ENCODE measurements around the gene ARRDC5.

DNA sequence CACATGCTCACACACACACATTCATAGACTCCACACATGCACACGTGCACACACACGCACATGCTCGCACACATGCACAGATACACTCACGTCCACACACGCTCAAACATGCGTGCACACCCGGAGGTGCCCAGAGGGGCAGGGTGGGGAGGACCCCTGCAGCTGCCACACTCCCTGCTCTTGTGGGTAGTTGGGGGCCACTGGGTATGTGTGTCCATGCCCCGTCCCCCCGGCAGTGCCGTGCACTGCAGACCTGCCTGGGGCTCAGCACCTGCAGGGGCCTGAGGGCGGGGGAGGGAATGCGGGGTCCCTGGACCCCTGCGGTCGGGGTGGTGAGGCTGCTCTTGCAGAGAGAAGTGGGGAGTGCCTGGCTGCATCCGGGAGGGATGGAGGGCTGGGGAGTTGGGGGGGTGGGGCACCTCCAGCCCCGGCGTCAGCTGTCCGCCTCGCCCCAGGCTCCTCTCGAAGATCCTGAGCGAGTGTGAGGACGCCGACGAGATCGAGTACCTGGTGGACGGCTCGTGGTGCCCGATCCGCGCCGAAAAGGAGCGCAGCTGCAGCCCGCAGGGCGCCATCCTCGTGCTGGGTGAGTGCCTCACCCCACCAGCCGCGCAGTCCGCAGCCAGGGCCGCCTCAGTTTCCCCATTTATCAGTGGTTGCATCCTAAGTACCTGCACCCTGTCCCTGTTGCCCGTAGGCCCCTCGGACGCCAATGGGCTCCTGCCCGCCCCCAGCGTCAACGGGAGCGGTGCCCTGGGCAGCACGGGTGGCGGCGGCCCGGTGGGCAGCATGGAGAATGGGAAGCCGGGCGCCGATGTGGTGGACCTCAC is 29.6 kb downstream of the ZBTB7A start:
- RRBS, result 97% methylated on average over 3 of the region's 53 CpGs

DNA sequence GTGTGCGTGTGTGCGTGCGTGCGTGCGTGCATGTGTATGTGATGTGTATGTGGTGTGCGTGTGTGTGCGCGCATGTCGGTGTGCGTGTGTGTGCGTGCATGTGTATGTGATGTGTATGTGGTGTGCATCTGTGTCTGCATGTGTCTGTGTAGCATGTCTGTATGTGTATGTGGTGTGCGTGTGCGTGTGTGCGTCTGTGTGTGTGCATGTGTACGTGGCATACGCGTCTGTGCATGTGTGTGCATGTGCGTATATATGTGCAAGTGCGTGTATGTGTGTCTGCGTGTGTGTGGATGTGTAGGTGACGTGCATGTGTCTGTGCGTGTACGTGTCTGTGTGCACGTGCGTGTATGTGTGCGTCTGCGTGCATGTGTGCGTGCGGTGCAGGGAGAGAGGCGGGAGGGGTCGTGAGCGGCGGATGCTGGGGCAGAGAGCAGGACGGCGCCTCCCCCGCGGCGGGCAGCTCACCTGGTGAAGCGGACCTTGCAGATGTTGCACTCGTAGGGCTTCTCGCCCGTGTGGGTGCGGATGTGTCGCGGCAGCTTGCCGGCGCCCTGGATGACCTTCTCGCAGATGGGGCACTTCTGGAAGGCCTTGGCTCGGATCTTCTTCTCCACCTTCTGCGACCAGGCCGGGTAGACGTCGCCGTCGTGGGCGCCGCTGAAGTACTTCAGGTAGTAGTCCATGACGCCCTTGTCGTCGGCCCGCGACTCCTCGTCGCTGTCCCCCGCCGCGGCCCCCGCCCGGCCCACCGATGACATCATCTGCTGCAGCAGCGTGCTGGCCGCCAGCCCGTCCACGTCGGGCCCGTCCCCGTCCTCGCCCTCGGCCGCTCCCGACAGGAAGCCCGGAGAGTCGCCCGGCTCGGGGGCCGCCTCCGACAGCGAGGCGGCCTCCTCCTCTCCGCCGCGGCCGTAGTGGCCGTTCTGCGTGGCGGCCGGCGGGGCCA is 12.9 kb downstream of the ZBTB7A start:
- RRBS, result 100% methylated on average over 3 of the region's 98 CpGs

GRCh38 chr19:4068014-4068371 is 1.3 kb upstream of the ZBTB7A start:
- RRBS, result 17% methylated on average over 3 of the region's 10 CpGs

DNA sequence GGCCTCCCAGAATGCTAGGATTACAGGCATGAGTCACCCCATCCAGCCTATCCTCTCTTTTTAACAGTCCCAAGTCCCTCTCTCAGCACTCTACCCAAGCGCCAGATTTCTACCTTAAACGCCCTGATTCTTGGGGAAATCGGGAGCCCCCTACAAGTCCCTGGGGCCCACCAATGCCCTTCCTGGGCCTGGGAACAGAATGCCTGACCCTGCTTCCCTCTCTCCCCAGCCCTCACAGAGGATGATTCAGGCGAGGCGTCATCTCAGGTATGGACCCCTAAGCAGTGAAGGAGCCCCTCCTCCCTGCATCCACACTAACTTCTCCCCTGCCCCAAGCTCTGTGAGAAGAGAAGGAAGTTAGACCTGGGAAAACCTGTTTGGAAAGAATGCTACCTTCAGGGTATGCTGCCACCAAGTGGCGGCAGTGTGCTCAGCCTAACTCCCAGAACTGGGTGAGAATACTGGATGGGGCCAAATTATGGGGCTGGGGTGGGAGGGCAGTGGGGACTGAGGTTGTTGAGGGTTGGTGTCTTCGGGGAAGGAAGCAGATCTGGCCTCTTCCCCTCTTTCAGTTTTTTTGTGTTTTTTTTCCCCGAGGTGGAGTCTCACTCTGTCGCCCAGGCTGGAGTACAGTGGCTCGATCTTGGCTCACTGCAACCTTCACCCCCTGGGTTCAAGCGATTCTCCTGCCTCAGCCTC is 20.6 kb upstream of the EBI3 start:
- RRBS, result no CpG with 5 or more reads among the region's 11 CpGs

DNA sequence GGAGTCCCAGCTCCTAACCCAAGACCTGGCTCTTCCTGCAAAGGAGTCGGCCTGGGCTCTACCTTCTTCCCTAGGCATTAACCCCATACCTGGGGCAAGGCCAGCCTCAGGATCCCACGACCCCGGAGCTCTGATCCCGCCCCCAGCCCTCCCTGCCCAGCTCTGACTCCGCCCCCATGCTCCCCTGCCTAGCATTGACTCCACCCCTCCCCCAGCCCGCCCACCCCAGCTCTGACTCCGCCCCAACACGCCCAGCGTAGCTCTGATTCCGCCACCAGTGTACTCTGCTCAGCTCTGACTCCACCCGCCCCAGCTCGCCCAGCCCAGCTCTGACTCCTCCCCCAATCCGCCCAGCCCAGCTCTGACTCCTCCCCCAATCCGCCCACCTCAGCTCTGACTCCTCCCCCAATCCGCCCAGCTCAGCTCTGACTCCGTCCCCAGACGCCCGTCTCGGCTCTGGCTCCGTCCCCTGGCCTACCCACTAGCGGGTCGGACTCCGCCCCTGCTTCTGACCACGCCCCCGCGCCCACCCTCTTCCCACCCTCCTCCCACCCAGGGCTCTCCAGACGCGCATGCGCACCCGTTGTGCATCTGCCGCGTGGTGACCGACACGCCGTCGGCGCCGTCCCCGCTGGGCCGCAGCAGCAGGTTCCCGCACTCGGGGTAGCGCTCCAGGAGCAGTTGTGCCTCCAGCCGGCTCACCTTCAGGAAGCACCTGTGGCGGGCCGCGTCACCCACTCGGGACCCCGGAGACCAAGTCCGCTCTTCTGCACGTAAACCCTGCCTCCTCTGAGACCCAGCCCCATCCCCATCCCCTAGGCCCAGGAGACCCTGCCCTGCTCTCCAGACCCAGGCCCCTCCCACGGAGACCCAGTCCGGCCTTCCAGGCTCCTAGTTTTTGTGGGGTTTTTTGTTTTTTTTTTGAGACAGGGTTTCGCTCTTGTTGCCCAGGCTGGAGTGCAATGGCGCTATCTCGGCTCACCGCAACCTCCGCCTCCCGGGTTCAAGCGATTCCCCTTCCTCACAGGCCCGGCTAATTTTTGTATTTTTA is 10.2 kb downstream of the STAP2 start:
- RRBS, result 29% methylated on average over 6 of the region's 61 CpGs

DNA sequence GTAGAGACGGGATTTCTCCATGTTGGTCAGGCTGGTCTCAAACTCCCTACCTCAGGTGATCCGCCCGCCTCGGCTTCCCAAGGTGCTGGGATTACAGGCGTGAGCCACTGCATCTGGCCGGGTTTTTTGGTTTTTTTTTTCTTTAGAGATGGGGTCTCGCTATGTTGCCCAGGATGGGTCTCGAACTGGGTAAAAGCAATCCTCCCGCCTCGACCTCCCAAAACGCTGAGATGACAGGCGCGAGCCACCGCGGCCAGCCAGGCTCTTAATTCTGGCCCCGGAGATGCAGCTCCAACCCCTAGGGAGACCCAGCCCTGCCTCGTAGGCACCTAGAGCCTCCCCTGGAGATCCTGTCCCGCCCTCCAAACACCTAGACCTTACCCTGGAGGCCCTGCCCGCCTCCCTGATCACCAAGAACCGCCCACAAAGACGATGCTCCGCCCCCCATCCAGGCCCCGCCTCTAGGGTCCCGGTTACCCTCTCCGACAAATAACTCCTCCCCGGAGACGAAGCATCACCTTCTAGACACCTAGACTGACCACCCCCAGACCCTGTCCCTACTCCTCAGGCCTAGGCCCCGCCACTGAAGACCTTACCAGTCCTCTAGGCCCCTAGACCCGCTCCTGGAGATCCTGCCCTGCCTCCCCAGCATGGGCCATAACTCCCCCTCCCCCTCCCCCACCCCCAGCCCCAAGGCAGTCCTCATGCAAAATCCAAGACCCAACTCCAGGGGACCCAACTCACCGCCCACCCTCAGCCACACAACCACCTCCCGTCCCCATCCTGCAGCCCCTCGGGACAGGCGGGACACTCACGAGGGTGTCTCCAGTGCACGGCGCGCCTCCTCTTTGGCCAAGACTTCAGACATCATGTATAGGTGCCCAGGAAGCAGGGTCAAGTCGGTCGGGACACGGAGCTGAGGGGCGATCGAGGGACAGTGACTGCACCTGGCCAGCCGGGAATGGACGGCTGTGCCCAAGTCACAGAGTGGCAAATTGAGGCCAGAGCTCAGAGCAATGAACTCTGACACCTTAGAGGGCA is 9.2 kb downstream of the STAP2 start:
- RRBS, result no CpG with 5 or more reads among the region's 44 CpGs

GRCh38 chr19:4369888-4370356 is 26.6 kb downstream of the MPND start:
- RRBS, result no CpG with 5 or more reads among the region's 25 CpGs

- RRBS, result no CpG with 5 or more reads among the region's 14 CpGs
Observed at GRCh38 chr19:4379339-4379868, 20.9 kb downstream of the SH3GL1 start.

DNA sequence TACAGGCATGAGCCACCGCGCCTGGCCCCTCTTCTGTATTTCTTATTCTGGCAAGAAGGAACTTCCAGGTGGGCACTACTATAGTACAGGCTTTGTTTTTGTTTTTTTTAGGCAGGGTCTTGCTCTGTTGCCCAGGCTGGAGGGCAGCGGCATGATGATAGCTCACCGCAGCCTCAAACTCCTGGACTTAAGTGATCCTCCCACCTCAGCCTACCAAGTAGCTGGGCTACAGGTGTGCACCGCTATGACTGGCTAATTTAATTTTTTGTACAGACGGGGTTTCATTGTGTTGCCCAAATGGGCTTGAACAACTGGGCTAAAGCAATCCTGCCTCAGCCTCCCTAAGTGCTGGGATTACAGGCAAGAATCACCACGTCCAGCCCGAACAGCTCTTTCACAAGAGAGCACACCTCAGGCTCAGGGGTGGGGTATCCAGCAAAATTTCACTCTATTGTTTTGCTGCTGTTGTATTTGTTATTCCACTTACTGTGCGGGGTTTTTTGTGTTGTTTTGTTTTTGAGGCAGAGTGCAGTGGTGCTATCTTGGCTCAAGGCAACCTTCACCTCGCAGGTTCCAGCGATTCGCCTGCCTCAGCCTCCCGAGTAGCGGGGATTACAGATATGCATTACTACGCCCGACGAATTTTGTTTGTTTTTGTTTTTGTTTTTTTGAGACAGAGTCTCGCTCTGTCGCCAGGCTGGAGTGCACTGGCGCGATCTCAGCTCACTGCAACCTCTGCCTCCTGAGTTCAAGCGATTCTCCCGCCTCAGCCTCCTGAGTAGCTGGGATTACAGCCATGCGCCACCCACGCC is 12.9 kb downstream of the SH3GL1 start:
- RRBS, result no CpG with 5 or more reads among the region's 25 CpGs

DNA sequence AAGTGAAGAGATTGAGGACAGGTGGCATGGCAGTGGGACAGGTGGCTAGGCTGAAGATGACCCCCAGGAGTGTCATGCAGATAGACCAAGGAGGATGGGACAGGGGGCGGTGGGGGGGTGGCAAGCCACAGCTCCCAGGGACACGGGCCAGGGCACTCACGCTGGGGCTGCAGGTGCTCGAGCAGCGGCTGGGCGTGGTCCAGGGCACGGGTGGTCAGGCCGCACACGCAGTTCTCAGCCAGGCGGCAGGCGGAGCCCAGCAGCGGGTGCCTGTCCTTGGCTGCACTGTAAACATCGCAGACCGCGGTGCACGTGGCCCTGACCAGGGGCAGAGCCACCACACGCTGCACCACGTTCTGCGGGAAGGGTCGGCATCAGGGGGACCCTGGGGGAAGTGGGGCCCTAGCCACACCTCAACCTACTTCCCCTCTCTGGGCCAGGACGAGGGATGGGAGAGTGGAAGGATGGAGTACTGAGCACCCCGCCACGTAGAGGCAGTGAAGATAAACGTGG is 3.5 kb downstream of the PLIN5 start:
- RRBS, result no CpG with 5 or more reads among the region's 24 CpGs

DNA sequence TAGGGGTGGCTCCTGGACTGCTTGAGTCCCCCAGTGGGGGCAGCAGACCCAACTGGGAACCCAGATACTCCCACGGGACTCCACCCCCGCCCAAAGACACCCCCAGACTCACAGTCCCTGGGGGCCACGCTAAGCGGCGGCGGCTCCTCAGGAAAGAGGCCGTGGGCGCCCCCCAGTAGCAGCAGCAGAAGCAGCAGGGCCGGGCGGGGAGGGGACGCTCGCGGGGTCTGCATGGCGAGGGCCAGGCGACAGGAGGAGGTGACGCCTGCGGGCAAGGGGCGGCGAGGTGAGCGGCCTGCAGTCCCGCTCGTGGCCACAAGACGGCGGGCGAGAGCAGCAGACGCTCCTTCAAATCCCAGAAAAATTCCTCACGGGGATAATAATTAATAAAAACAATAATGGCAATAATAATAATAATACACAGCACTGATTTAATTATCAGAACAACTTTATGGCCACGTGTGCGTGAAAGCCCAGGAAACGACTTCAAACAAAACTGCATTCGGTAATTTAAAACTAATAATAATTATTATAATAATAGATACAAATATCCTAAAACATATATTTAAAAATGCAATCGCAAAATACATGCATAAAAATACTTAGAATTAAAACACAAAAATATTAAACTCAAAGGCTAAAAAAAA is 1.1 kb downstream of the SEMA6B start:
- RRBS, result no CpG with 5 or more reads among the region's 32 CpGs

GRCh38 chr19:4574652-4575943 is 15.6 kb upstream of the SEMA6B start:
- RRBS, result no CpG with 5 or more reads among the region's 29 CpGs

DNA sequence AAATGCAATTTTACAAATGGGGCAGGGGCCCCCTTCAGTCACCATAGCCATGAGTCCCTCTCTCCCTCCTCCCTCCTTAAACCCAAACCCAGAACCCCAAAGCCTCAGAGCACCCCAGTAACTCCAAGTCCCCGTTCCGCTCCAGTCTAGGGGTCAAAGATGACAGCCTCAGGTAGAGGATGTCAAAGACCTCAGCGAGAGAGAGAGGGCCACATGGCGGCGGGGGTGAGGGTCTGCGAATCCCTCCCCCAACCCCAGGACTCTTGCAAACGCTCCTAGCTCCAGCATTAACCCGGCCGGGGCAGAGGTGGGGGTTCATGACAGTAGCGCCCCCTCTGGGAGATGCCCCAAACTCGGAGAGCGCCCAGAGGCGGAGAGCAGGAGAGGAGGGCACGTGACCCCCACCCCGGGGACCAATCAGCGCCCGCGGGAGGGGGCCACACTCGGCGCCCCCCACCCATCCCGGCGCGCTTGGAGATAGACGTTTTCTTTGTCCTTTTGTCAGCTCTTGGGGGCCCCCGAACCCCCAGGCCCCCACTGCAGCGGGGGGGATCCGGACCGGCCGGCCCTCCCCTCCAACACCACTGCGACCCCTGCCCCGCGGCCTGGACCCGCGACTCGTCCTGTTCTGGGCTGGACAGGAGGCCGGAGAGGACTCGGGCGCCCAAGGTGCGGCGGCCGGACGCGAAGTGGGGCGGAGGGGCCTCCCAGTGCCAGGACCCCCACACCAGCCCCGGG is 20.8 kb upstream of the SEMA6B start:
- RRBS, result 23% methylated on average over 21 of the region's 45 CpGs

DNA sequence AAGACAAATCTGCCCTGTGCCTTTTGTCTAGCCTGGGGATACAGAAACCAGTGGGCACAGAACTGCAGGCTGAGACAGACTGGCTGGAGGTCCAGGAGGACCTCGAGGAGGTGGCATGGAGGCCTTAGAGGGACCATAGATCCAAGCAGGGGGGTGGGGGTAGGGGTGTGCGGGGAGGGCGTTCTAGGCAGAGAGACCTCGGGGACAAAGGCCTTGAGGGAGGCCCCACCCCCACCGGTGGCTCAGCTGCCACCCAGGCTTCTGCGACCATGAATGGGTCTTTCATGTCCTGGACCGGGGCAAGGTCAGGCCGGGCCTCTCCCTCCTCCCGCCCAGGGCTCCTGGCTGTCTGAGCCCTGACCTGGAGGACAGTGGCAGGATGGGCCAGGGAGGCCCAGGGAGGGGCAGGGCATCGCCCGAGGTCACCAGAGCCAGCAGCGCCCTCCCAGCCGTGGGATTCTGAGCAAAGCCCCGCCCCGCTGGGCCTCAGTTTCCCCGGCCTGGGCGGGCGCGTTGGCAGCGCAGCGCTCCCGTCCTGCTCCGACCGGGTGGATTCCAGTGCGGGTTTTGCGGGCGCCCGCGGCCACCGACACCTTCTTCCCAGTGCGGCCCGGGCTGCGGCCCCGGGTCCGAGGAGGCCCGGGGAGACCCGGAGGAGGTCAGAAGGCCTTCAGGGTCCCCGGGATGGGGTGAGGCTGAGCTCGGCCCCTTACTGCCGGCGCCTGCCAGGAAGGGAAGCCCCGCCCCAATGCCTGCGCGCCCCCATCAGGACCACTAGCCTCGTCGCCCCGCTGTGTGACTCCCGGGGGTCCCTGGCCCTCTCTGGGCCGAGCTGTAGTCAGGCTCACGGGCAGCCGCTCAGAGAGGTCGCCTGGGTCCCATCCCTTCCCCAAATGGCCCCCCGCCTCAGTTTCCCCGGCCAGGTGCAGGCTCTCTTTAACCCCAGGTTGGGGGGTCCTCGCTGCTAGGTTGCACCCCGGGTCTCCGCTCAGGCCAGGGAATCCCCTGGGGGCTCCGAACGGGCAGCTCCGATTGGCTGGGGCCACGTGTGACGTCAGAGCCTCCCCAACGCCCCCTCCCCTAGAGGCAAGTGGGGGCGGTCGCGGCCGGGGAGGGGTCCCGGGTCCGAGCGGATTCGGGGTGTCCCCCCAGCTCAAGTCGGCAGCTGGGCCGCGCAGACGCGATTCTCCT is 24.7 kb upstream of the SEMA6B start:
- RRBS, result 6% methylated on average over 32 of the region's 76 CpGs

DNA sequence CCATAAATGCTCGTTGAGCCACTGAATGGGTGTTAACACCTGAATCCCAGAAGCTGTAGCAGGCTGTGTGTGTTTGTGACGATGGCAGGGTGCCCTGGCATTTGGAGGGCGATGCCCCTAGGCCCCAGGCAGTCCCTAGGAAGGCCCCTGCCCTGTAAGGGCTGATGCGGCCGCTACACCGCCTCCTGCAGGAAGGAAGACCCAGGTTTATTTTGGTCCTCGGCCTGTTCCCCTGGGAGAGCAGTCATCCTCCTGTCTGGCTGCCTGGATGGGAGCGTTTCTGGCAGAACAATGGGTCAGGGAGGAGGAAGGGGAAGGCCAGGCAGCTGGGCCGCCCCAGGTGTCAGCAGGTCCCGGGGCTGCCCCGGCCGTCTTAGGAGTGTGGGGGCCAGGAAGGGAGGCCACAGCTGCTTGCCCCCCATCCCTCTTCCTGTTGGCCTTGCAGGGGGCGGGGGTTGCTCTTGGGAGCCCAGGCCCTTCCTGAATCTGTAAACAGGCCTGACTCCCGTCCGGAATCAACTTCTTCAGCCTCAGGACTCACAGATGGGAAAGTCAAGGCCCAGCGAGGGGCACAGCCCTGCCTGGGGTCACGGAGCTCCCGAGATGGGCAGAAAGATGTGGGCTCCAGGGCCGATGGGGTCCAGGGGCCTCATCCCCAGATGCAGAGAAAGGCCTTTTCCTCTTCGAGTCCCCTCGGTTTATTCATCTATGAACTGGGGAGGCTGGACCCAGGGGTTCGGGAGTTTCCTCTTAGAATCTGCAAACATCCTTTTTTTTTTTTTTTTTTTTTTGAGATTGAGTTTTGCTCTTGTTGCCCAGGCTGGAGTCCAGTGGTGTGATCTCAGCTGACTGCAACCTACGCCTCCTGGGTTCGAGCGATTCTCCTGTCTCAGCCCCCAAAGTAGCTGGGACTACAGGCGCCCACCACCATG is 9.1 kb downstream of the TNFAIP8L1 start:
- RRBS, result no CpG with 5 or more reads among the region's 26 CpGs

- RRBS, result no CpG with 5 or more reads among the region's 8 CpGs
Observed at GRCh38 chr19:4699207-4699608, 24.4 kb downstream of the DPP9 start.

DNA sequence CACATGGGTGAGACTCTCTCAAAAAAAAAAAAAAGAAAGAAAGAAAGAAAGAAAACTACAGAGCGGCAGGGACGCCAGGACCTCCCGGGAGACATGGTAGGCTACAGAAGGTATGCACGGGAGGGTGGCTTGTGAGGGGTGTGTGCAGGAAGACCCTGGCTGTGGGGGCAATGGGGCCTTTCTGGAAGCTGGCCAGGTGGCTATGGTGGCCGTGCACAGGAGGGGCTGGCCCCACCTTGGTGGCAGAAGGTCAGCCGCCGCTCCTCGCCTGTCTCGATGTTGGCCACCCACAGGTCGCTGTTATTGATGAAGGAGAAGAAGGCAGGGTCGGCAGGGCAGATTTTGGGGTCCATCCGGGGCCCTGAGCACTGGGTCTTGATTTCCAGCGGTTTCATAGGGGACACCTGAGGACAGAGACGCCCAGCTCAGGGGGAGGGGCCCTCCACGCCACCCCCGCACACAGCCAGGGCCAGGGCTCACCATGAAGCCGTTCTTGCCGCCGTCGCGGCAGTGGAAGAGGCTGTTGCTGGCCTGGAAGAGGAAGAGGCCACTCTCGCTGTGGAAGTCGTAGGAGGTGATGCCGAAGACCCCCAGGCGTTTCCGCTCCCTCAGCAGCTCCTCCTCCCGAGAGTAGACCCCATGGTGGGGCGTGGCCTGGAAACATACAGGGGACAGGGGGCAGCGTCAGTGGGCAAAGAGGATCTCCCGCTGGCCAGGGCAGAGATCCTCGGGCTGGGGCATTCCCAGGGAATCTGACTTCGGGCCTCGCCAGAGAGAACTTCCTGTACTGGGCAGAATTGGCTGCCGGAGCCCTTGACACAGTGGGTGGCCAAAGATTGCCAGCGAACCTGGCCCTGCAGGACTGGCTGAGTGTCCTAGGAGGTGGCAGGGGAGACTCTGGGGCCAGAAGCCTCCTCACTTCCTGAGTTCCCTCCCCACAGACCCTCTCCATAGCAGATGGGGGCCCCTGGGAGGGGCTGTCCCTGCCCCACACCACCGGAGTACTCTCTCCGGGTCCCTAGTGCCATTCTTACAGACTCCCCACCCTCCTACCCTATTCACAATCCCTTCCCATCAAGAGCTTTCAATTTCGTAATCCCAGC is 19.6 kb downstream of the DPP9 start:
- RRBS, result no CpG with 5 or more reads among the region's 38 CpGs

DNA sequence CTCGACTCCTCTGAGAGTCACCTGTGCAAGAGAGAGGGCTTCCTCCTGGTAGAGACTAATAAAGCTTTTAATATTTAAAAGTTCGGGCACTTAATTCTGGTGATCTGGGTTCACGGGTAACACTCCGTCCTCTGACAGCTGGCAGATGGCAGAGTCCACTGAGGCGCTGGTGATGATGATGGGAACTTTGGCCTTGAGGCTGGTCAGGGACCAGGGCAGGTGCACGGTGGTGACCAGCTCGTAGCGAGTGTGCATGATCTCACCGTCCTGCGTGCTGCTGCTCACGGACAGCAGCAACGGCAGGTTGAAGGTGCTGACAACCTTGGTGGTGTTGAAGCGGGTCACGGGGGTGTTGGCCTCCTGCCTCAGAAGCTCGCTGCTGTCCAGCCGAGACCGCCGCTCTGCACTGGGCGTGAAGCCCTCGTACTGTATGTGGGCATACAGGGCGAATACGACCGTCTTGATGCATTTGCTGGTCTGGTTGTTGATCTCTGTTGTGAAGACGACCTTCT is 11.7 kb downstream of the ARRDC5 start:
- RRBS, result no CpG with 5 or more reads among the region's 24 CpGs

- RRBS, result no CpG with 5 or more reads among the region's 6 CpGs
Observed at GRCh38 chr19:4902770-4903041, at the start of gene ARRDC5. TSS of gene ARRDC5 (minus strand) at chr19:4902896.

GRCh38 chr19:5034754-5035624 is 66.1 kb downstream of the KDM4B start:
- RRBS, result 95% methylated on average over 4 of the region's 34 CpGs